Ascending aorta (tissue), 1 donor: ENCODE measurements around a stretch of chr9.

GRCh38 chr9:133880969-133881681, 111.0 kb downstream of the VAV2 start:
- PRO-cap: no peak

- PRO-cap: no peak
Observed at GRCh38 chr9:133892015-133892448, 100.1 kb downstream of the VAV2 start.

GRCh38 chr9:133934275-133935599, 57.4 kb downstream of the VAV2 start:
- PRO-cap: no peak

DNA sequence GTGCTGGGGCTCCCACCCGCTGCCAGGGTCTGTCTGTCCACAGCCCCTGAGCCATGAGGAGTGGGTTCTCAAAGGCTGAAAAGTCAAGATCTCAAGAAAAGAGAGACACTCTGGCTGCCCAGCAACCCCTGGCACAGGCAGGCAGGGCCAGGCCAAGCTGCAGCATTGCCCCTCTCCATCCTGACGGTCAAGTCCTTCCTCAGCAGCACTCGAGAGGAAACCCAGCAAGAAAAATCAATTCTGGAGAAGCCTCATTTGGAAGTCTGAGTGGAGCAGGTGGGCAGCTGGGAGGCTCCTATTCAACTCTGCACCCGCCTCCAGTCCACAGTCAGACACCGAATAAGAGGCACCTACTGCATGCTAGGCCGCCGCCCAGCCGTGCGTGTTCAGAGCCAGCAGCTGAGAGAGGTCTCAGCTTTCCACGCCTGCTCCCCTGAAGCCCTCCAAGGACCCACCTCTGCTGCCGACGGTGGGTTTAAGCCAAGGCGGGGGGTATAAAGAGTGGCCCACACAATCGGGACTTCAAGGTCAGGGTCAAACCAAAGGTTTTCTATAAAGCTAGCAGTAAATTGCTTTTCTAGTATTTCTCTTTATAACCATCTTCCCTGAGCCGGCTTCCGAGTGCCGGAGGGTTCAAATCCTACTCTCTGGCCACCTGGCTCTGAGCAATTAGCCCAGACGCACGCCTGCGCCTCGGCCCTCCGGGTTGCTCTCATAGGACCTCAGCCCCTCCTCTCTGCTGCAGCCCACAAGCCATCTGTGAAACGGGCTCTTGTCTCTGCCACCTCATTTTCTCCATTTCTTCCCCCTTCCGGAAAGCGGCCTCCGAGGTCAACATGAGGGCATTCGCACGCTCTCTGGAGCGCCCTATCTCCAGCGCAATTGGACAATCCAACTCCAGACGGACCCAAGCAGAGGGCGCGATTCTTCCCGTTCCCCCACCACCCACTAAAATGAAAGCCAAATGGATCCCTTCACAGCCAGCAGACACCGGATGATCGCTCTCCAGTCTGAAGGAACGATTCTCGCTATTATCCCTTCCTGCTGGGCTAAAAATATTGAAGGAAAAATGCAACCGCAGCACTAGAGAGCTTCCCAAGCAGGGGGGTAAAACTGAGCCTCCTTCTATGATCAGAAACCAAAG, 41.7 kb downstream of the VAV2 start:
- PRO-cap: no peak

GRCh38 chr9:133963234-133963601, 28.9 kb downstream of the VAV2 start:
- PRO-cap: no peak

GRCh38 chr9:133982887-133983244, 9.3 kb downstream of the VAV2 start:
- PRO-cap: no peak

GRCh38 chr9:133990748-133991416, 1.2 kb downstream of the VAV2 start:
- PRO-cap: unidirectional peak, plus-strand start at chr9:133991105

GRCh38 chr9:134134608-134135061, 1.2 kb upstream of the WDR5 start:
- PRO-cap: no peak

GRCh38 chr9:134150391-134151240, 14.7 kb downstream of the WDR5 start:
- PRO-cap: no peak

DNA sequence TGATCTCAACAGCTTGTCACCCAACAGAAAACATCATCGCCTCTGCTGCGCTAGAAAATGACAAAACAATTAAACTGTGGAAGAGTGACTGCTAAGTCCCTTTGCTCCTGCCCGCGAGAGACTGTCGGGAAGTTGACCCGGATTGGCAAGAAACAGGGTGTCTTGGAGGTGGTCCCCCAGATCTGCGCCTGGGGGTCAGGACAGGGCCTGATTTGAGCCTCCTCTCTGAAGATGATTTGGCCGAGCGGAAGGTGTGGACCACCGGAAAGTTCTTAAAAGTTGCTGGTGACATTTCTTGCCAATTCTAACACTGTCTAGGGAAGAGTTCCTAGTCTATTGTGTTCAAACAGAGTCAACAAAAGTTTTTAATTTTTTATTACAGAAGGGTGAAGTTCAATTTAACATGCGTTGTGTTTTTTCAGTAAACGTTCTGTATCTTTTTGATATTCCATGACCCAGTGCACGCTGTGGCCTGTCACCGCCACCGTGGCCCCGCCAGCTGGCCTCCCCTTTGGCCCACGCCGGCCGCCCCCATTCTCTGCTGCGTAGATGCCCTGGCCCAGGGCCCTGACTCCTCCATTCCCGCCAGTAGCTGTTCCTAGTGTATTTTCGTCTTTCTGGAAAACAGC, 22.1 kb downstream of the WDR5 start:
- PRO-cap: no peak

DNA sequence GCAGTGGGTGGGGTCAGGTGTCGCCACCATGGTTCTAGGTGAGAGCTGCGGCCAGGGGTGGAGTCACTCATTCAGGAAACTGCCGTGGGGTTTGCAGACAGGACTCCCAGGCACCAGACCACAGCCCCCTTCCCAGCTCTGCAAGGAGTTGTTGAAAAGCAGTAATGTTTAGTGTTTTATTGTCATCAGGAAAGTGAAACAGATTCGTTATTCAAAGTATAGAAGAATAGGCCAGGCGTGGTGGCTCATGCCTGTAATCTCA, 45.8 kb downstream of the WDR5 start:
- PRO-cap: no peak

DNA sequence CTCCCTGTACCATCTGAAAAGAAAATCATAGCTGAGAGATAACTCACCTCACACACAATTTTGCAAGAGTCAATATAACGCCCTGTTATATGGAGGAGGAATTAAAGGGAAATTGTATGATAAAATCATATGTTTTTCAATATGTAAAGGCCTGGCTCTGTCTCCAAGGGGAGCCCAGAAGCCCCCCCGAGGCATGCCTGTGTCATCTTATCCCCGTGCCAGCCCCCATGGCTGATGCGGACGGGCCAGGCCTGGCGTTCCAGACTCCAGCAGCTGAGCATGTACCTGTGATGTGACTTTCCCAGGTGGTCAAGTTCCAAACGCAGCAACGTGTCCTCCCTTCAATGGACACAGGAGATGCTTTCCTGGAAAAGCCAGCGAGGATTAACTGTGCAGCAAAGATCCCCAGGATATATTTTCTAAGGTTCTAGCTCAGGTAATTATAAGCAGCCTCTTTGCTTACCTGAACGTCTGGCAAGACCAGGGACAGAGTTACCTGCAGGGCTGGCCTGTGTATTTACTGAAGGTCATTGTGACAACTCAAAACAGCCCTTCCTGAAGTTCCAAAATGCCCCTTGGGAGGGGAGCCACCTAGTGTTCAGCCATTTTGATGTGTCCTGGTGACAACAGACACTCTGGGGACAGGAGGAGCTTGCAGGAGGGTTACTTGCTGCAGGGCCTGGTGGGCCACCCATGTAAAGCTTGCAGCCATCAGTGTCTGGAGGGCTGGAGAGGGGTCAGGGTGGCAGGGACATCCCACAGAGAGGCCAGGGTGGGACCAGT, 81.7 kb downstream of the WDR5 start:
- PRO-cap: no peak

GRCh38 chr9:134220244-134221170, 84.6 kb downstream of the WDR5 start:
- PRO-cap: no peak

DNA sequence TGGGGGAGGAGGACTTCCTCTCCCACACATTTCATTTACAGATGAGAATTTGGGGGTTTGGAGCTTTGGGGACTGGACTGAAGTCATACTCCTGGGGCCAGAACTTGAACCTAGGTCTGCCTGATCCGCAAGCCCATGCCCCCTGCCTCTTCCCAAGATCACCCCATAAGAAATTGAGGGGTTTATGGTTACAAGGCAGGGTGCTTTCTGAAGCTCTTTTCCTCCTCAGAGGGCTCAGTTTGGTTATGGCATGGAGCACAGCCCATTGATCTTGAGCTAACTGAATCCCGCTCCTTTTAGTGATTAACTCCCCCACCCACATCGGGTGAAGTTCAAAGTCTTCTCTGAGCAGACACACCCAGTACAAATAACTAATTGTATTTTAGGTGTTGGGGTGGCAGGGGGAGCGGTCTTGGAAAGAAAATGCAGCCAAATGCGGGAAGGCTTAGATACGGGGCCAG, 18.7 kb upstream of the RXRA start:
- PRO-cap: no peak

GRCh38 chr9:134318709-134319153, 7.5 kb upstream of the RXRA start:
- PRO-cap: no peak

- PRO-cap: no peak
Observed at GRCh38 chr9:134329868-134330425, 3.7 kb downstream of the RXRA start.

- PRO-cap: no peak
Observed at GRCh38 chr9:134373868-134374340, 47.6 kb downstream of the RXRA start.

- PRO-cap: no peak
Observed at GRCh38 chr9:134414318-134415286, 88.3 kb downstream of the RXRA start.

- PRO-cap: no peak
Observed at GRCh38 chr9:134462316-134462688, 136.0 kb downstream of the RXRA start.

DNA sequence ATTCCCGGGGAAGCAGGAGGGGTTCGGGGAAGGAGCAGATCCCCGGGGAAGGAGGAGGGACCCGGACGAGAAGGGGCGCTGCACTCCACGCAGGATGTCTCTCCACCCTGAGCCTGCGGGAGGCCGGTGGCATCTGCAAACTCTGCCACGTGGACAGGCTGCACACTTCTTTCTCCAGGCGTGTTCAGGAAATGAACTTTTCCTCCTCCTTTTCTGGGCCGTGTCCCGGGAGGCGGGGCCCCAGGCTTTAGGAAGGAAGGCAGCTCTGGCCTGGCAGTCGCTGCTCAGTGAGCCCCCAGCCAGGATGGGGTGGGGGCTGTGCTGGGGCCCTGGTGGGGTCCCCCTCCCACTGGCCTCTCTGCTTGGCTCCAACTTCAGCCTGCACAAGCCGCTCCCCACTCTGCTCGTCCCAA, 149.1 kb downstream of the RXRA start:
- PRO-cap: unidirectional peak, minus-strand start at position 144 of the sequence